Zone of skin (tissue), 1 donor: Measurements from ENCODE around the gene ALG1.

DNA sequence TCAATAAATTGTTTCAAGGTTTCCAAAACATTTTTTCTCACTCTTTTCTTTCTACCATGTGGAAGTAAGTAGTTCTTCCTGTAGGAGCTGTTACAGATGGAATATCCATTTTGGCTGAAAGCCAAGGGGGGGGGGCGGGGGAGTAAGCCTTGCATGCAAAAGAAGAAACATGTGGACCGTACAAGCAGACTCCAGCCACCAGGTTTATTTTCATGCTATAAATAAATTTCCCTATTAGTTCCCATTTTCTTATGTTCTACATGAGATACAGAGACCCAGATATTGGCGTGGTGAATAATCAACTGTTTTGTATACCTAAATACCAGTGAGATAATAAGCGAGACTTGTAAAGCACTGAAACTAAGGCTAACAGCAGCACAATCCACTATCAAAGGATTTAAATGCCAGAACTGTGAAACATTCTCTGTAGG, 35.1 kb downstream of the UBN1 start:
- RRBS, result no CpG with 5 or more reads among the region's 4 CpGs

DNA sequence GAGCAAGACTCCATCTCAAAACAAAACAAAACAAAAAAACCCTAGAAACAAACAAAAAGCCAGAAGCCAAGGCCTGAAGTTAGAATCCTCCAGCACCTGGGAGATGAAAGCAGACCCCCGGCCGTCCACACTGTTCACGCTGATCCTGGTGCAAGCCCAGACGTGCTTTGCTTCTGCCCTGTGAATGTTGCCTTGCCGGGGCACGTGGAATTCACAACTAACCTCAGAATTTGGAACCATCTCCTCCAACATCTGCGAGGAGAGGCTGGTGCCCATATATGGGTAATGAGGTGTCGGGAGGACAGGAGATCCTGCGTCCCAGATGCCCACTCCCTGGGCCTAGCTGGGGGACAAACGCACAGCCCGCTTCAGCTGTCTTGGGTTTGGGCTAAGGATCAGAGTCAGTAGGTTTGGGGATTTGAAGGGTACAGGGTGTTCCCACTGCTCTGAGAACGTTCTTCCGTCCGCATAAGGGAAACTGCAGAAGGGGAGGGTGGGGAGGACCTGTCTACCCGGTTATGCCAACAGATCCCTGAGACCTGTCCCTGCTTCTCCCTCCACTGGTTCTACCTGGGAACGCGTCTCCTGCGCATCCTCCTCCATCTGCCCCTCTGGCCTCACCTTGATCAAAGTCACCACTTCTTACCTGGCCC, 14.2 kb downstream of the PPL start:
- RRBS, result 8% methylated on average over 4 of the region's 18 CpGs

GRCh38 chr16:4947684-4948429, 10.3 kb upstream of the SEC14L5 start:
- RRBS, result 81% methylated on average over 1 of the region's 16 CpGs

DNA sequence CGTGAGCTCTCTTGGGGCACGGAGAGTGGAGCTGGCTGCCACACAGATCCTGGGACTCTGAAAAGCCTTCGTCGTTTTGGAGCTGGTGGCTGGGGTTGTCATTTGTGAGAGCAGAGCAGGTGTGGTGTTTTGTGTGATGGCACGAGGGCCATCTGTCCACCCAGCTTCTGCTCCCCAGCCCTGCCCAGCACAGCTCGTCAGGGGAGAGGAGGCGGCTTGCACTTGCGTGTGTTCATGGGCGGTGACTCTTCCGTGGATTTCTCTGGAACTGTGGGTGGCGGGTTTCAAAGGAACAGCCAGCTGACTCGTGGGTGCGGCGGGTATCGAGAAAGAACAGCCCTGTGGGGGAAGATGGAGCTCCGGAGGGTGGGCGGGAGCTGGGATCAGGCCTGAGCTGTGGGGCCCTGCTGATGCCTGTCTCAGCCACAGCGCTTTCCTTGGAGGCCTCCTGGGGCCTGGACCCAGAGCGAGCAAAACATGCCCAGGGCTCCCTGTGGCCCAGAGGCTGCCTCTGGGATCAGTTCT, 13.2 kb downstream of the NAGPA start:
- RRBS, result no CpG with 5 or more reads among the region's 19 CpGs

- RRBS, result 2% methylated on average over 6 of the region's 59 CpGs
Observed at GRCh38 chr16:5071528-5072577, at the start of gene ALG1. TSS of gene ALG1 (plus strand) at chr16:5071843.

DNA sequence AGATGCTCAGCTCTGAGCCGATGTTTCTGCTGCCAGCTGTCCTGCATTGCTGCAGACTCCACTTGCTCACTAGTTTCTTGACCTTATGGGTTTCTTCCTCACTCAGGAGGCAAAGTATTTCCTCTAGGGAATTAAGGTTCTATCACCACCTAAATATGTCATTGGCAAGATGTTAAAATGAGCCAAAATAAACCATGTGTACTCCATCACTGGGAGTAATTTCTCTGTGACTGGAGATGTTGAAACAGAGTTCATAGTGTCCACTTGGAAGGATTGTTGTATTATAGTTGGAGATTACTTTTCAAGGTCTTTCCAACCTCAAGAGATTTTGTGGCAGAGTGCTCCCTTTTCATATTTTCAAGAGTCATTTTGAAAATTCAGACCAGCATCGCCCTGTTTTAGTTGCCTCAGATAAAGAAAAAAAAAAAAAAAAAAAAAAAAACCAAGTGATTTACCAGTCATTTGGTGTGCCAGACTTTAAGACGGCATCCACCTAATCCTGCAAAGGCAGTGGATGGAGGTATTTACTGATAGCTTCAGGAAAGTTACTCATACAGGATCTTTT, 1255.1 kb downstream of the TMEM114 start:
- RRBS, result no CpG with 5 or more reads among the region's 3 CpGs

GRCh38 chr16:8518982-8519518, 71.3 kb downstream of the TMEM114 start:
- RRBS, result no CpG with 5 or more reads among the region's 6 CpGs

DNA sequence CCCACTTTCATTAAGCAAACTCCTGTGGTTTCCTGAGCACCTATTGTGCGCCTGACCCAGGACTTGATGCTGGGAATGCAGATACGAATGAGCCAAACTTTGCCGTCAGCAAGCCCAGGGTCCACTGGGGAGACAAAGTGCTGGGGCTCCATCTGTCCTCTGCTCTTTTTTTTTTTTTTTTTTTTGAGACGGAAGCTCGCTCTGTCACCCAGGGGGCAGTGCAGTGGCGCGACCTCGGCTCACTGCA, 4.7 kb downstream of the METTL22 start:
- RRBS, result no CpG with 5 or more reads among the region's 8 CpGs

DNA sequence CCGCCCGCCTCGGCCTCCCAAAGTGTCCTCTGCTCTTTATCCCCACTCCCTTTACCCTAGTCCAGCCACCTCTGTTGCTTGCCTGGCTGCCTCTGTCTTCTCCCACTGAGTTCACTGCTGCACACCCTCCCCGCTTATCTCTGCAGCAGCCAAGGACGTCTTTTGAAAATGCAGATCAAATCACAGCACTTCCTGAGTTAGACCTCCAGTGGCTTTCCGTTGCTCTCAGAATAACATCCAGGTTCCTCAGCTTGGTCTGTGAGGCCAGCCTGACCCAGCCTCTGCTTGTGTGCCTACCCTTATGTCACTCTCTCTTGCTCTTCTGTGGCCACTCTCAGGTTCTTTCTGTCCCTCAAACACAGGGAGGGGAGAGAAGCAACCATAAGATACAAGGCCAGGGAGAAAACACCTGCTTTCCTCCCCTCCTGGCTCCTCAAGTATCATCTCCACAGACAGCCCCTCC, 5.5 kb downstream of the METTL22 start:
- RRBS, result no CpG with 5 or more reads among the region's 6 CpGs

- RRBS, result no CpG with 5 or more reads among the region's 8 CpGs
Observed at GRCh38 chr16:8641002-8641402, 19.5 kb downstream of the METTL22 start.

DNA sequence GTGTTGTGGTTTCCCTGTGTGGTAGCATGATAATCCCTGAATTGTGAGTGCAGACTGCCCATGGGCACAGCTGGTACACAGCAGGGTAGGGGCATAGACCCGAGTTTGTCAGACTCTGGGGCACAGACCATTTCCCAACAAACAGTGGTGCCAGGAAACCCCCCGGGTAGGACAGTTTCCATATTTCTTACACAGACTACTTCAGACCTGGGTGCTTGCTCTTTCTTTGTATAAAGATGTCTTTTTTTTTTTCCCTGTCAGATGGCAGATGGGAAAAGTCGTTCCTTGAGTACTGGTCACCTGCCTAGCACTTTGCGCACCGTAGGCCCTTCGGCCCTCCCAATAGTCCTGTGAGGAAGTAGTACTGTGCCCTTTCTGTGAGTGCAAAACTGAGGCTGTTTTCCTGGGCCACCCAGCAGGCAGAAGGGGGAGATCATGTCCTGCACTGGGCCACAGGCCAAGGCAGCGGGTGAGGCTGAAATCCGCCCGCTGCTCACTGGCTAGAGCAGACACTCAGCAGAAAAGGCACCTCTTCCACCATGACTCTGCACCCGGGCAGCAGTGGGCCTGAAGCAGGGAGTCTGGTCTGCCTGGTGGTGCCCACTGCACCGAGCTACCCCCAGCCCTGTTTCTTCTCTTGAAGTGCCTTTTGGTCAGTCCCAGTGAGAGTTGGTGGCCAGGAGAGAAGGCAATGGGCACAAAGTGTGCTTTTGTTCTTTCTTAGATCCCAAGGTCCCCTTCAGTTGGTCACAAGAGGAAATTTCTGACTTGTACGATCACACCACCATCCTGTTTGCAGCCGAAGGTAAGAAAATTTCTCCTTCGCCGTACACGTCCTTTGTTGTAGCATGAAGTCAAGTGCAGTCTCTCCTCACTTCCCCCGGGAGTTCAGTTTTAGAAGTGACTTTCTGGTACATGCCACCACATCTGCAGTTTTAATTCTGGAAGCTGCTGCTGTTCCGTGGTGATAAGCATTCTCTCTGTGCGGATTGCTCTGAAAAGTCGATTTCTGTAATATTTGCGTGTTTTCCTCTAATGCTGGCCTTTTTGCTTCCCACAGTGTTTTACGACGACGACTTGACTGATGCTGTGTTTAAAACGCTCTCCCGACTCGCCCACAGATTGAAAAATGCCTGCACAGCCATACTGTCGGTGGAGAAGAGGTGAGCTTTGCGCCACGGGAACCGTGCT, 20.3 kb downstream of the METTL22 start:
- RRBS, result no CpG with 5 or more reads among the region's 31 CpGs

DNA sequence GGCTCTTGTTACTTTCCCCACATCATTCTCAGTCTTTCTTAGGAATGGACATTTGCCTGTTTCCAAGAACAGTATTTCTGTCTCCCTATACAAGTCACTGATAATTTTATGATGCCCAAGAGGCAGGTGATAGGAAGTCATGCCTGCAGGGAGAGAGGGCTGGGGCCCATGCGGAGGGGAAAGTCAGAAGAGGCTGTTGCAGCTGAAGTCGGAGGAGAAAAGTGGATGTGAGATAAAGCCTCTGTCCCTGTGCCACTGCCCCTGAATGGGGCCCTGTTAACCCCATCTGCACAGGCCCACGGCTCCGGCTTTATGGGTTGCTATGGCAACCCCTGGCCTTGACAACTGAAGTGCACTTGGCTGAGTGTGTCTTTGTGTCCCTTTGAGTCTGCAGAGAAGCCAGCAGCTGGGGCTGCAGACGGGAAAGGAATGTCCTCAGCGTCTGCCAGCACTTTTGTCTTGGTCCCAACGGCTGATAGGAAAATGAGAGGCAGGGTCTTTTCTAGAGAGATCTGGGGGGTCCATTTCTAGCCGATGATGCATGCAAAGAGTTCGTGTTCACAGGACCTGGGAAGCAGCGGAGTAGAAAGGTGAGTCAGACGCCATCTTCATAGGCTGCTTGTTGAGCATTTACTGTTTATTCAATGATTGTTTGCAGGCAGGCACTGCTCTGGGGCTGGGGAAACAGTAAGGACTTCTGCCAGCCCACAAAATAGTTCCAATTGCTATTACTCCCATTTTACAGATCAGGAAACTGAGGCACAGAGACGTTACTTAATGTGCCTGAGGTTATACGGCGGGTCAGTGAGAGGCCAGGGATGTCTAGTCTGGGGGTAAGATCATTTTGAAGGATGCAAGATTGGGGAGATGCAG, 46.2 kb downstream of the ABAT start:
- RRBS, result no CpG with 5 or more reads among the region's 14 CpGs

DNA sequence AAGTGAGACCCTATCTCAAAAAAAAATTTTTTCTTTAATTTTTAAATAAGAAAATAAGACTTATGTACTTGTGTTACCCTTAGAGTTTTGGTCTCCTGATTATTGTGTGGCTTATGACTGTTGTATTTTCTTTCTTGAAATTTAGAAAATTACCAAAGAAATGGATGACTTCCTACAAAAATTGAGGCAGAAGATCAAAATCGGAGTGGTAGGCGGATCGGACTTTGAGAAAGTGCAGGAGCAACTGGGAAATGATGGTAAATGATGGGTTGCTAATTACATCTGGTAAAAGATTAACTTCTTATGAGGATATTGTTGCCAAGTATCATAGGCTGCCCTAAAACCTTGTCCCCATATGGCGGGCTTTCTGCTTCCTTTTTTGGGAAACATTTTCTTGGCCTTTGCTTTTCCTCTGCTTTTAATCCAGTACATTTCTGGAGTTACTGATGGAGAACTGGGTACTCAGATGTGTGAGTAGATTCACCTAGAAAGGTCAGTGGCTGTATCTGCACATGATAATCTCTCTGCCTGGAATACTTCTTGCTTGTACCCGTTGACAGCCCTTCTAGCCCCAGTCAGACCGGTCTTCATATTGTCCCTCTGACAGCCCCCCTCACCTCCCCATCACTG, 4.1 kb downstream of the PMM2 start:
- RRBS, result no CpG with 5 or more reads among the region's 6 CpGs

- RRBS, result no CpG with 5 or more reads among the region's 16 CpGs
Observed at GRCh38 chr16:8831818-8832587, 34.4 kb downstream of the PMM2 start.

DNA sequence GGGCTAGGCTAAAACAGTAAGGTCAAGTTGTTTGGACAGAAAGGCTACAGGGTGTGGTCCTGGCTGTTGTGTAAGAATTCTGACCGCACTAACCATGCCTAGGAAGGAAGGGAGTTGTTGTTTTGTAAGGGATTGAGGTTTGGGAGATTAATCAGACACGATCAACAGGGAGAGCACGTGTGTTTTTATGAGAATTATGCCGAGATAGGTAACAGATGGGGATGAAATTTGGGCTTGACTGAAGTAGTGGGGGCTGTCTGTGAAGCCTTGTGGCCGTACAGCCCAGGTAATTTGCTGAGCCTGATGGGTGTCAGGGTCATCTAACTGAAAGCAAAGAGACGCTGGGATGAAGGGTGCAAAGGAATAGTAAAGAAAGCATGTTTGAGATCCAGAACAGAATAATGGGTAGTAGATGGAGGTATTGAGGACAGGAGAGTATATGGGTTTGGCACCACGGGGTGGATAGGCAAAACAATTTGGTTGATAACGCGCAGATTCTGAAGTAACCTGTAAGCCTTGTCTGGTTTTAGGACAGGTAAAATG, 33.6 kb downstream of the CARHSP1 start:
- RRBS, result no CpG with 5 or more reads among the region's 9 CpGs

DNA sequence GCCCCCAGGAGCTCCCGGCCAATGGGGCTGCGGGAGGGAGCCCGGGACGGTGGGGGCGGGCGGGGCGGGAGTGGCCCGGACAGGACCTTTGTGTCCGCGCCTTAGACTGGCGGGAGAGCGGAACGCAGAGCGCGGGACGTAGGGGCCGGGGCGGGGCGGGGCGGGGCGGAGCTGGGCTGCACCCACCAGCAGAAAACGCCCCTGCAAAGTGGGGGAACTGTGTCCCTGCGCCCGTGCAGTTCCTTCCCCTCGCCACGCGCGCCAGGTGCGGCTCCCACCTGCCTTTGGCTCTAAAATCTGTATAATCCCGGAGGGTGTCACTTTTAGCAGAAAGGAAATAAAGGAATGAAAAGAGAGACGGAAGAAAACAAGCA, 245 bp upstream of the CARHSP1 start:
- RRBS, result 1% methylated on average over 10 of the region's 31 CpGs

DNA sequence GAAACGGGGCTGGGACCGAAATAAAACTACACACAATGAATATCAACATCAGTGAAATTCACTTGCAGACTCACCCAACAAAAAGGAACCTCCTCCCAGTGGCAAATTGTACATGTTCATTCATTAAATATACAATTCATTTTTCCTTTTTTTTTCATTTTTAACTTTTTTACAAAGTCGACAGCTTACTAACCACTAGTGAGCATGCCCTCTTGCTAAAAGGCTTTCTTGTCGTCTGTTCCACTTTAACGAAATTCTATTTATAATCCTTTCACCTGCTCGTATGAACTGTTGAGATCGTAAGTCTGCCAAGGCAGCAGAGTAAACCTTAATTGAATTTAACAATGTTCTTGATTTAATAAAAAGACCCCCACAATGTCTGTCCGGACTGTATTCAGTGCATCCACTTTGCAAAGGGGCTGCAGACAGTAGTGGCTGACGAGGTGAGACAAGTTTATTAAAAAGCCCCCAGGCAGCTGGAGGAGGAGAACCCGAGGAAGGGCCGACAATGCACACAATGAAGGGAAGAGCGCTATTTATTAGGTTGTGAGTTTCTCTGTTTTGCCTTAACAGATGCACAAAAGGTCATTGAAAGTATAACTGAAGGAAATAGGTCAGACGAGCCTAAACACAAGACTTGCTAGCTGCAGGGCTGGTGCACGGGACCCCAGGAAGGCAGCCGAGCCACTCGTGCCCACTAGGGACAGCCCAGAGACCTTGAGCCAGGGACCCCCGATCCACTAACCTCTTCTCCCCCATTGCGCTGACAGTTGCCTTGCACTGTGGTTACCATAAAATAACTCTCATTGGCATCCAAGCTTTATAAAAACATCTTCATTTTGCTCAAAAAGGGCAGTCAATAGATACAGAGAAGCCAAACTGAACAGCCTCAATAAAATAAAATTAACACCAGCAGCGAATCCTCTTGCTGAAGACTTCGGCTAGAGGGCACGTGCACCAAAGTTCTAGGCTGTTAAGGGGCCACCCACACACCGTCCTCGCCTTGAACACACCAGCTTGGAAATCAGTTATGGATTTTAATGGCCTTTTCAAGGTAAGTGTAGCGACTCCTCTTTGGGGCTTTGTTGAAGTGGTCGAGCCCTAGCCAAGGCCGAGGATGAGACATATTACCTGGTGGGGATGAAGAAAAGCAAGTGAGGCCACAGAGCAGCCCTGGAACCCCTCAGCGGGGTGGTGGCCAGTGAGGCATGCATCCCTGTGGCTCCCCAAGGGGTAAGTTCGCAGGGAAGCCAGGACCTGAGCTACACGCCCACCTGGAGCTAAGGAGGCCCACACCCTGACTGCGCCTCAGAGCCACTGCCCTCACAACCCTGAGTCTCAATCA, 11.3 kb downstream of the LITAFD start:
- RRBS, result no CpG with 5 or more reads among the region's 30 CpGs

- RRBS, result no CpG with 5 or more reads among the region's 4 CpGs
Observed at GRCh38 chr16:8915054-8915761, 33.1 kb downstream of the LITAFD start.

DNA sequence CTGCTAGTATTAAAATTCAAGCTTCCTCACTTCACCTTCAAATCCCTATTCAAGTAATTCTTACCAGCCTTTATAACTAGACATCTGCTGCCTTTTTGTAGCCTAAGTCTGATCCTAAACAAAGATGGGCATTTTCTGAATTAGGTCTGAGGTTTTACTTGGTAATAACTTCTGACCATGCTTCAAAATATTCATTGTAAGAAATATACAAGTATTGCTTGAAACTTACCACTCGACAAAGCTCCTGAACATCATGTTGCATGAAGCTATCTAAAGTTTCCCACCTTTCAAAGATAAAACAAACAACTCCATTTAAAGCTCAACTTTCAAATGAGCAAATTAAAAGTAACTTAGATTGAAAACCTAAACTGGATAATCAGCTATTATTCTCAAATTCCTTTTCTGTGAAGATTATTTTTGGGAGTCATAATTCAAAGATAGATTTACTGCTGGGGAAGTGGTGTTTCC, 34.2 kb downstream of the LITAFD start:
- RRBS, result no CpG with 5 or more reads among the region's 1 CpG

DNA sequence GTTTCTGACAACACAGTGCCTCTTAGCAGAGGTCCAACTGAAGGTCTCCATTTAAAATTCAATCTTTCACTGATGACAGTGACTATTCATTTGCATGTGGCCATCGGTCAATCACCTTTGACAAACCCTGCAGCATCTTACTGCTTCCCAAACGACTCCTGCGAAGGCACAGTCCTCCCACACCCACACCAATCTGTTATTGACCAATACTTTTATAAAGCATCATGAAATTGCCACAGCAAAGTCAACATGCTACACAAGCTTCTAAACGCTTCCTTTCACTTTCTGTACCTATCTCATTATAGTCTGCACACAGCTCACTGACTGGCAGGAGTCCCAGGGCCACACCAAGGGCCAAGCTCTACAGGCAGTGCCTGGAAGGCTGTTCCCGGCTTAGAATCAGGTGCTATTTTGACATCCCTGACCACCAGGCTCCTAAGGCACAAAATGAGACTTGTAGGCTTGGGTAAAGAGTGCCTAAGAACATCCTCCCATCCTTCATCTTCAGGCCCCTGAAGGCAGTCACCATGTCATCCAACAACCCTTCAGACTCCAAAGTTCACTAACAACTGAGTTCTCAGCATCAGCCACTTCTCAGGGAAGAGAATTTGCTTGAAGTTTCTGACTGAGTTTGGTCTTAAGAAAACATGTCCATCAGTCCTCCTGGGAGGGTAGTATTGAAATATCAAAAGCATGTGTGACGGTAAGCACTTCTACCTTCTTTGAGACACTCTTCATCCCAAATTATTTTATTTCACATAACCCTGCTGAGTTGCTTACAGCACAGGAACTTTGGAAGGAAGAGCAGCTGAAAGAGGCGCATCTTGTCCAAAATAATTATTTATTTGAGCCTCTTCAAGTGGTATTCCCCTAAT, 39.4 kb downstream of the USP7 start:
- RRBS, result no CpG with 5 or more reads among the region's 7 CpGs